Left ventricle myocardium (tissue), 1 donor: ENCODE data around the gene KHDC4.

- PRO-cap = no peak
Observed at GRCh38 chr1:155196882-155197796, 10.6 kb downstream of the THBS3 start.

GRCh38 chr1:155210180-155211069 is 1.9 kb downstream of the MTX1 start:
- PRO-cap = no peak

- PRO-cap = no peak
Observed at GRCh38 chr1:155232232-155232906, 8.7 kb downstream of the GBA1 start.

DNA sequence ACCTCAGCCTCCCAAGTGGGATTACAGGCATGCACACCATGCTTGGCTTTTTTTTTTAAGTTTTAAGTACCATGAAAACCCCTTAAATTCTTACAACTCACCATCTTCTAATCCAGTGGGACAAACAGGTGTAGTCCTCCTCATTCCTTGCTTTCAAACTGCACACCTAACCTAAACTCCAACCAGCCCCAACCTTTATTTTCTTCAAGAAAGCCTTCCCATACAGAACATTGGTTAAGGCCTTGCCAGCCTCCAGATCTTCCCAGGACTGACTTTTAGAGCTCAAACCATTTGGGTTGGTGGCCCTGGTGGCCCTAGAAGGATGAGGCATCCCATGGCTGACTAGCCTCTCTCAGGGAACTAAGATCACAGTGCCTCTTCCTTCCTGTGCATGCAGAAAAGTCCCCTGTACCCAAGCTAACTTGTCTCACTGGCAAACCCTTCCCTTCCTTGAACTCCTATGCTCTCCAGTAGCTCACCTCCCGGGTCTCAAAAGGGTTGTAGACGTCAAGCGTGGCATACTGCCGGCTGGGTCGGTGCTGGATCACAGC is 907 bp downstream of the SCAMP3 start:
- PRO-cap = no peak

DNA sequence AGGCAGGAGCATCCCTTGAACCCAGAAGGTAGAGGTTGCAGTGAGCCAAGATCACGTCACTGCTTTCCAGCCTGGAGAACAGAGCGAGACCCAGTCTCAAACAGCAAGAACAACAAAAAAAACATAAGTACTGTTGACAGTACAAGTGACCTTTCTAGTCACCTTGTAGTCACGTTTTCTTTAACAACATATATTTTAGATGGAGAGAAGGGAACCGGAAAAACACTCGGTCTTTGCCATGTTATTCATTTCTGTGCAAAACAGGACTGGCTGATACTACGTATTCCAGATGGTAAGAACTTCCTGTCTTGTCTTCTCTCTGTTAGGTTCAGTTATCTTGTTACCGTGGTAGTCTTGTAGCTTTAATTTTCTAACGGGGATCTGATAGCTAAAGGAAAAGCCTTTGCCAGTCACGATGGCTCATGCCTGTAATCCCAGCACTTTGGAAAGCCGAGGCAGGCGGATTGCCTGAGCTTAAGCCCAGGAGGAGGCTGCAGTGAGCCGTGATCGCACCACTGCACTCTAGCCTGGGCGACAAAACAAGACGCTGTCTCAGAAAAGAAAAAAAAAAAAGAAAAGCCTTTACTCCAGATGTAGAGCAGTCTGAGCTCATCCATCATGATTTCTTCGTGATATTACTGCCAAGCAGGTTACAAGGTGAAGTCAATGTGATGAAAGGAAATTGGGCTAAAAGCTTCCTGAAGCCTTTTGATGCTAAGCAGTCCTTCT is 11.2 kb upstream of the MSTO1 start:
- PRO-cap = no peak

GRCh38 chr1:155650567-155651035 is 38.0 kb downstream of the YY1AP1 start:
- PRO-cap = no peak

- PRO-cap = no peak
Observed at GRCh38 chr1:155660079-155660980, 28.2 kb downstream of the YY1AP1 start.

- PRO-cap = bidirectional peak, plus-strand start at chr1:155860340, minus-strand start at chr1:155860075; bidirectional peak, plus-strand start at chr1:155860698, minus-strand start at chr1:155860570
Observed at GRCh38 chr1:155859931-155860797, 797 bp downstream of the SYT11 start.

DNA sequence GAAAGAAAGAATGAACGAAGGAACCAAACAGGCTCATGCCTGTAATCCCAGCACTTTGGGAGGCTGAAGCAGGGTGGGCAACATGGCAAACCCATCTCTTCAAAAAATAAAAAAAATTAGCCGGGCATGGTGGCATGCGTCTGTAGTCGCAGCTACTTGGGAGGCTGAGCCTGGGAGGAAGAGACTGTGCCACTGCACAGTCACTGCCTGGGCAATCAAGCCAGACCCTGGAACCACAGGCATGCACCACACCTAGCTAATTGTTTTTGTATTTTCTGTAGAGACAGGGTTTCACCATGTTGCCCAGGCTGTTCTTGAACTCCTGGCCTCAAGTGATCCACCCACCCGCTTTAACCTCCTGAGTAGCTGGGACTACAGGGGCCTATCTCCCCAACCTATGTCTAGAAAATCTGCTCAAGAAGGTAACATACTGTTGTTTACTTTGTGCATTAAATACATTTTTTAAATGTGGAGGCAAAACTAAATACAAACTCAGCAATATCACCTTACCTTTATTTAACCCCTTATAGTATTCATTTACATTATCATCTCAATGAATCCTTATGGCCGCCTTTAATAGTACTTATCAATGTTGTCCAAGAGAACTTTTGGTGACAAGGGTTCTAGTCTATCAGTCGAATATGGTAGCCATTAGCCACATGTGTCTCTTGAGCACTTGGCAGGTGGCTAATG is 2.7 kb downstream of the KHDC4 start:
- PRO-cap = no peak

GRCh38 chr1:155933592-155934323 is 455 bp downstream of the KHDC4 start:
- PRO-cap = no peak

DNA sequence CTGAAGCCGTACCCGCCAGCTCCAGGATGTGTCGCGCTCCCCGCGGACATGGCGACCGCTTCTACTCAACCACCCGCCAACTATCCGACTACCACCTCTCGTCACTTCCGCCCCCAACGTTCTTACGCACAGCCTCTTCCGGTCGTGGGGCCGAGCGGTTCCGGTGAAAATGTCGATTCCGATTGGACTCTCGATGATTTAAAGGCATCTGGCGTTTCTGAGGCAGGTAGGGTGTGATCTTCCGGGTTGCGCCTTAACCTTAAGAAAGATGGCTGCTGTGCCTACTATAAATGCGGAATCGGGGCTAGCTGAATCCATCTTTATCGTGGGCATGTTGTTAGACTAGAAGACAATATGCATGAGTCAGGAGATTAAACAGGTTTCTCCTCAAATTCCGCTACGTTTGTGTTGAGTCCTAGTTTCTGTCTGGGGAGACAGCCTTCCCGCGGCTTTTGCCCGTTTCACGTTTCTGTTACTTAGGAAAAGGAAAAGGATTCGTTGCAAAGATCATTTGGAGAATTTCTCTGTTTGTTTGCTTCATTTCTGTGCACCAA is at the start of gene KHDC4:
Gene KHDC4, minus strand, starts transcription at position 90 of the 554 bp plus-strand sequence.
- PRO-cap = bidirectional peak, plus-strand start at position 317 of the sequence, minus-strand start at position 82 of the sequence

GRCh38 chr1:155973767-155974356 is 4.5 kb downstream of the ARHGEF2 start:
- PRO-cap = no peak

DNA sequence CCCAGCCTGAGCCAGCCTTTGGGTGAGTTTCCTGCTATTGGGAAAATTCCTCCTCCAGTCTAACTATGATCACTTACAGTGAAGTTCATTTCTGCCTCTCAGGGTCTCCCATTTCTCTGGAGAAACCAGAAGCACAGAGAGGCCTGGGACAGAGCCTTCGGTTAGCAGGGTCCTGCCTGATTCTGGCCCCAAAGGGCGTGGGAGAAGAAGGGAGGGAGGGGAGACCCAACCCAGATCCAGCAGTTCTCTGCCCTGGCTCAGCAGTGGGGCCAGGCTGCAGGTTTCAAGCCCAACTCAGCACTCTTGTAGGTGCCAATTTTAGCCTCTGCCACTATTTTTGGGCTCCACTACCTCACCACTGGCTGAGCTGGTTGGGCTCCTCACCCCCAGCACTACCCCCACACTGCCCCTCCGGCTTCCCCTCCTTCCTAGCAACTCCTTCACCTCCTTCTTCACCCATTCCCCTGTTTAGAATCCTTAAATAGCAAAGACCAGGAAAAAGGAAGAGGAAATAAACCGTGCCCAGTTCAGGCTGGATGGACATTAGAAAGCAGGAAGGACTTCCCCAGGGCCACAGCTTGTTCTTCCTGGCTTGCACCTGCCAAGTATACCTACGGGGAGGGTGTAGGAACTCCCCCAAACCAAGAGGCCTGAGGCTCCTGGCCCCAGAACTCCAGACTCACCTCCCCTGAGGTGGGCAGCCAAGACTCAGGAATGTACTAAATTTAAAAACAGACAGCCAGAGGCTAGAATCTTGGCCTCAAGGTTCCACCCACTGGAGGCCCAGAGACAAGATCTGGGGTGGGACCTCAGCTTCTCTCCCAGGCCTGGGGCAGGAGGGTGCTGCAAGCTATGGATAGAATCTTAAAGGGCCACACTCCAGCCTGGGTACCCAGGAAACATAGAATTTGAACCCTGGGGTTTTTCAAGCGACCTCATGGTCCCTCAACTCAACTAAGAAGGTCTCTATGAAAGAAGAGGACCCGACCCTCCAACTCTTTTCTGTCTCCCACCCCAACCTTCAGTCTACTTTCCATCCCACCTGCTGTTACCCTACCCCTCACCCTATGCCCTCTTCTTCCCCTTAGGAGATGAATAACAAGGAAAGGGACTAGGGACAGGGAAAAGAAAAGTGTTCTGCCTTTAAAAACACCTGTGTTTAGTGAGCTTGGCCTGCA is 1.5 kb upstream of the ARHGEF2 start:
- PRO-cap = bidirectional peak, plus-strand start at position 401 of the sequence, minus-strand start at position 276 of the sequence

DNA sequence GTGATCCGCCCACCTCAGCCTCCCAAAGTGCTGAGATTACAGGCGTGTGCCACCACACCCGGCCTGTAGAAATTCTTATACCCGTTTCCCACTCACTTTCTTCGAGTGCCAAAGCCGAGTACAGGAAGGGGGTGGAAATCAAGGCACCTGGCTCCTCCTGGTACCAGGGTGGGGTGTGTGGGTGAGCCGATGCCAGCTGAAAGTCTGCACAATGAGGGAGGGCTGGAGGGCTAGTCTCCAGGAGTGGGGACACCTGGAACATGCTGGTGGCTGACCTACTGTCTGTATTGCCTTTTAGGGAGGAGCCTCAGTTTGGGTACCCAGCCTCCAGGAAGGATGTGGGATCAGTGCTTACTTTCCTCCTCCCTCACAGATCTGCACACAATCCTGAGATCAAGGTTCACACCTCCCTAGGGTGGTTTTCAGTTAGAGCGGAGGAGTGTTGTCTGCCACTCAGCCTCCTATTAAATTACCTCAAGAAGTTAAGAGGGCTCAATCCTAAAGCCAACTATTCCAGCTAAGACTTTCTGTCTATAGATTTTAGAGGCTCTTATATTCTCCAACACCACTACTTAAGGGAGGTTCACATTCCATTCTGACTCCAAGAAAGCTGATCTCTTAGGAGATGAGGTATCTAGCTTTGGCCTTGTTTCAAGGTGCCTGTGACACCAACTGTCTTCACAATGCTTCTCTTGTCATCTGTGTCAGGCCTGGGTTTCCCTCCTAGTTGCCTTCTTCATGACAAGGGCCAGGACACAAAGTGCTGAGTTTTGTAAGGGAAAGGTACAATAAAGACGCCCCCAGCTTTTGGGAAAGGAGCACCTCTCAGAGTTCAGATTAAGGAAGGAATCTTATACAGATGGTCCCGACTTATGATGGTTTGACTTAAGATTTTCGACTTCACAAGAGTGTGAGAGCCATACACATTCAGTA is 15.8 kb downstream of the SSR2 start:
- PRO-cap = no peak

DNA sequence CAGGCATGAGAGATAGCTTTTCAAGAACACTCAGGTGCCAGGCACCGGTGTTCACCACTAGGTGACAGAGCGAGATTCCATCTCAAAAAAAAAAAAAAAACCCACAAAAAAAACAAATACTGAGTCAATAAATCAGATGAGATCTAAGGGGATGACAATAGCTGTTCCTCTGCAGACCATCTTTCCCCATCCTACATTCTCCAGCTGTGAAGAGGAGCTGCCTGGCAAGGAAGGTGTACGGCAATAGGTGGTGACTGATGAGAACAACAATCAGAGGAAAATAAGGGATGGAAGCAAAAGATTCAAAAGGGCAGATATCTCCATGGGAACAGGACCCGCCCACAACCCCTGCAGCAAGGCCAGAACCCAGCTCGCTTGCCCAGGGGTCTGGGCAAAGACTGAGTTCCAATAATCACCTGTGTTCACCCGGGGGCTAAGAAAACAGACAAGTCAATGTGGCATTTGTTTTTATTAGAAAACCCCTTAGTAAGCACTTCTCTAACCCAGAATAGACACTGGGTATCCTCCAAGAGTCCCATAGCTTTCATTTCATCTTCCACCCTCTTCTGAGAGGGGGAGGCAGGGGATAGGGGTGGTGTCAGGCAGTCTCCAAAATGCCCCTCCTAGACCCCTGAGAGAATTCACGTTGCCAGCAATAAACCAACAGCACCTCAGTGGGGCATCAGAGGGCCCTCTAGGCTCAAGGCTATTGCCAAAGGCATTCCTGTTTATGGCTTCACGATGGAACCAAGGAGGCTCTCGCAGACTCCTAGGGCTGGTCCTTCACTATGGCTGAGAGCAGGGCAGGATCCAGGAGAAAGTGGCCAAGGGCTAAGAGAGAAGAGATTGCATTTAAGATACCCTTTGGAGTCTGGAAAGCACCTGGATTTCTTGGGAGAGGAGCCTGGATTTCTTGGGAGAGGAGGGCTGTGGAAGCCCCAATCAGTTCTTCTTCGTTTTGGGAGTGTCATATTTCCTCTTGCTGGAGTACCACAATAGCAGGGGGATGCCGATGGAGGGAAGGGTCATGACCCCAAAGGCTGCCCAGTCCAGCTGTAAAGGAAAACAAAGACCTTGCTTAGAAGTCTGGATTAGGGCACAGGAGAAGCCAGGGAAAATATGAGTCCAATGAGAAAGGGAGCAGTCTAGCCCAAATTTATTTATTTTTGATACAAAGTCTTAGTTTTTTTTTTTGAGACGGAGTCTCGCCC is 11.7 kb downstream of the SSR2 start:
- PRO-cap = no peak

DNA sequence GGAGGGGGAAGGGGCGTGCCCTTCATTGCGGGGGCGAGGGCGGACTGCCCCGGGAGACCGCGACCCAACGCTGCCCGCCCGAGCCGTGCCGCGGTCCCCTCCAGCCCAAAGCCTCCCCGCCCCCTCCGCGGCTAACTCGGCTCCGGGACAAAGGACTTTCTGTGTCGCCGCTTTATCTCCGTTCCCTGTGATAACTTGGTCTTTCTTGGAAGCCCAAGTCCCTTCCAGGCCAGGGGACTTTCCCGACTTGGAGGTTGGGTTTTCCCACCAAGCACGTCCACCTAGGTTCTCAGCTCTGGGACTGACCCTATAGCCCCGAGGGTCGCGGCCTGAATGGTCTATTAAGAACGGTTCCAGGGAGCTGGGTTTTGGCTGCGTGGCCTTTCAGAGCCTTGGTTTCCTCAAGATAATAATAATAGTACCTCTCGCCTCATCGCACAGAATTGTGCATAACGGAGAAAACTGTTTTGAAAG is 447 bp upstream of the UBQLN4 start:
- PRO-cap = unidirectional peak, minus-strand start at position 133 of the sequence

GRCh38 chr1:156080678-156081148 is 1.6 kb downstream of the MEX3A start:
- PRO-cap = no peak

GRCh38 chr1:156081149-156081786 is 997 bp downstream of the MEX3A start:
- PRO-cap = no peak

GRCh38 chr1:156096966-156097580 is 14.8 kb upstream of the MEX3A start:
- PRO-cap = no peak

DNA sequence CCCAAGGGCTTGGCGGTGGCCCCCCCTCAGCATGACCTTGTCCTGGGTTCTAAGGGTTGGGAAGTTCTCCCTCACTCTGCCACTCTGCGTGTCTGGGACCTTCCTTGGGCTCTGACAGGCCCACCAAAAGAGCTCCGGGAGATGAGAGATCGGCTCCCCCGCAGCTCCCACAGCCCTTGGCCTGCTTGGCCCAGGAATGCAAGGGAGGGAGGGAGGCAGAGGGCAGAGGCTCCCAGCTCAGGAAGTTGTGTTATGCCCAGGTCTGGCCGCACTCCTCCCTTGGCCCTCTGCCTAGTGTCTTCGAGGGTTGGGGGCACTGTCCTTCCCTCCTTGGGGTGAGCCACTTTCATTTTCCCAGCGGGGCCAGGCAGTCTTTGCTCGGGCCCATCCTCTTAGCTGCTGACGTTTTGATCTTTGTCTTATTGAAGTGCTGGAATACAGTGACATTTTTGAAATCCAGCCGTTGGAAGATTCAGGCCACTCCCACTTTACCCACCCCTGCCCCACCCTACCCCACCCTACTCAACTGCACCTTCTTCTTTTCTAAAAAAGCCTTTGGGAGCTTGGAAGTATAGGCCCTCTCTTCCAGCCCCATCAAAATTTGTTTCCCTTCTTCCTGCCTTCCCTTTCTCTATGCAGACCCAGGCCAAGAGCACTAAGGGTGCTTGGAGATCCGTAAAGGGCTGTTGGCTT is 1.5 kb downstream of the LMNA start:
- PRO-cap = unidirectional peak, minus-strand start at position 113 of the sequence; unidirectional peak, minus-strand start at position 198 of the sequence; unidirectional peak, minus-strand start at position 401 of the sequence